Endometrial microvascular endothelial cells (primary cell): ENCODE data around the gene CHRNA10.

GRCh38 chr11:2899373-2900014 is 2.6 kb upstream of the SLC22A18 start:
- RAMPAGE, long total RNA: no peak

DNA sequence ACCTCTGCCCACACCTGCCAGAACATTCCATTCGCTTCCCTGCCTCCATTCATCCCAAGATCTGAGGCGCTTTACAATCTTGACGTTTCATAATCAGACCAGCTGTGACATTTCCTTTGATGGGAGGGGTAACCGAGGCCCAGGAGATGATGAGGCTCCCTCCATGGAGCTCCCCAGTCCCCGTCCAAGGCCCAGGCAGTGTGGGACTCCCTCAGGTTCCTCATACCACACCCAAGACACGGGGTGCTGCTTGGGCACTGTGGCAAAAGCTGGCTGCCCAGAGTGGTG is 9.8 kb downstream of the SLC22A18 start:
- RAMPAGE, long total RNA: no peak

GRCh38 chr11:2912361-2913070 is 10.4 kb downstream of the SLC22A18 start:
- RAMPAGE, long total RNA: no peak

DNA sequence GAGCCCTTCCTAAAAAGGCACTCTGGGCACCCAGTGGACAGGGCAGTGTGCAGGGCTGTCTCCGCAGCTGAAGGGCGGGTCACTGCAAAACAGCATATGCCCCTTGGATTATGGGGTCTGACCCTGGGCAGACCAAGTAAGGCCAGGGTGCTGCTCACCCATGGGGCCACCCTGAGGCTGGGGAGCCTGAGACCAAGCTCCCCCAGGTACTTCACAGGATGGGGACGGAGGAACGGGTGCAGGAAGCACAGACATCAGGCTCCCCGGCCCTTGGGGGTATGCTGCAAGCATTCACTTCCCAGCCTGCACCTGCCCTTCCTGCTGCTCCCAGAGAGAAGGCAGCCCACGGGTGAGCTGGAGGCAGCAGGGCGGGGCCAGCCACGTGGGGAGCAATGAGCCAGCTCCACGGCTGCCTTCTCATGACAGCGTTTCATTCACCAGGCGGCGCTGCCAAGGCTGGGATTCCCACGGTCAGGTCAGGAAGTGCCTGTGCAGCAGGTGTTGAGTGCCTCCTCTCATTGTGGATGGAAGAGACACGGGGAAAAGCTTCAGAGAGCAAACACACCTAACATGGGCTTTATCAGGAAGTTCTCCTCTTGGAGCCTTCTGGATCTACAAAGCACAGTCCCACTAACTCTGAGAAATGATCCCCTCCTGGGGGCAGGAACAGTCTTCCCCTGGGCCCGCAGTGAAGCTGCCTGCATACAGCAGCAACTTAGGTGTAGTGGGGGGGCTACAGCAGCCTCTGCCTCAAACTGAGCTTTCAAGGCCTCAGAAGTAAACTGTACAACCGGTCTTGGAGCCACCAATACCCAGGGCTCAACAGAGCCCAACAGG is 14.5 kb upstream of the PHLDA2 start:
- RAMPAGE, long total RNA: no peak

GRCh38 chr11:2944452-2945318 is 15.5 kb upstream of the PHLDA2 start:
- RAMPAGE, long total RNA: no peak

DNA sequence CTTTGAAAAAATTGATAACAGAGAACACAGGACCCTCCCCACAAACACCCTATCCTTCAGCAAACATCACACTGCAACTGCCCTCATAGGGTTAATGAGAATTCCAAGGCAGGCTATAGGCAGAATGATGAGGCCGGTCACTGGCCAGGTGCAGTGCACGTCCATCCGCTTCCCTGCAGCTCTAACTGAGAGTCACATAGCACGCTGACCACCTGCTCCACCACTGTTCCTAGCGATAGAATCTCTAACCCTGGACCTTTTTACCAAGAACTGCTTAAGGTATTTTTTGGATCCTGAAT is 29.8 kb upstream of the NAP1L4 start:
- RAMPAGE, long total RNA: no peak

GRCh38 chr11:3049648-3050378 is 7.4 kb downstream of the CARS1 start:
- RAMPAGE, long total RNA: no peak

DNA sequence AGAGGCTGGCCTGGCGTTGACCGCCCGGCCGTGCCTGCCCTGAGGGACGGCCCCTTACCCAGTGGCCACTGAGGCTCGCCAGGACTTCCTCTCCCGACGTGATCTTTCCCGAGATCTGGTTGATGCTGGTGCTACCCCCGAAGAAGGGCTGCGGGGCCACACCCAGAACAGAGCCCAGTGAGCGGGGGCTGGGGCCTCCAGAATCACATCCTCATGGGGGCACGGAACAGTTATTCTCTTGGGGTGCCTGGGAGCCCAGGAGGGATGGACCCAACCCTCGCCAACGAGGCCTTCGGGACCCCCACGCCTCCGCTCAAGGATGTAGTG is 36.4 kb upstream of the CARS1 start:
- RAMPAGE, long total RNA: no peak

DNA sequence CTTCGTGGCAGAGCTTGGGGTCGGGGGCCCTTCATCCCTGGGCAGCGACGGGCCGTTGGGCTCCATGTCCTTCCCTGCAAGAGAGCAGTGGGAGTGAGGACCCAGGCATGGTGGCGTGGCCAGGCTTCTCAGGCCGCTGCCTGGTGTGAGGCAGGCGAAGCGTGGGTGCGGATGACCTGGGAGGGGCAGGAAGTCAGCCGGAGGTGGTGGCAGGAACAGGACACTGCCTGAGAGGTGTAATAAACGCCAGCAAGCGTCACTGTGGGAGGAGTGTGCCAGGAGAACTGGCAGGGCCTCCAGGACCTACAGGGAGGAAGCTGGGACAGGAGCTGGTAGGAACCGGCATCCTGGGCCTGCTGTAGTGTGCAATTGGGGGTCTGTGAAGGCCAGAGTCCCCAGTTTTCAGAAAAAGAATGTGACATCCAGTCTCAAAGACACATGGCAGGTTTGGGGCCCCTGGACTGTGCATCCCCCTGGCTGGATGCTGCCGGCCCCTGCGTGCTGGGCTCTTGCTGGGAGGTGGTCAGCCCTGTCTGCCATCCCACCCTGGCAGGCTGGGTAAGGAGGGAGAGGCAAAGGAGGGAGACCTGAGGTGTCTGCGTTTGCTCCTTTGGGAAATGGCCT is 38.5 kb downstream of the OSBPL5 start:
- RAMPAGE, long total RNA: start-site peak on the minus strand centred at position 149 of the sequence, 65 bp wide, 19 and 25 reads in 2 replicates

DNA sequence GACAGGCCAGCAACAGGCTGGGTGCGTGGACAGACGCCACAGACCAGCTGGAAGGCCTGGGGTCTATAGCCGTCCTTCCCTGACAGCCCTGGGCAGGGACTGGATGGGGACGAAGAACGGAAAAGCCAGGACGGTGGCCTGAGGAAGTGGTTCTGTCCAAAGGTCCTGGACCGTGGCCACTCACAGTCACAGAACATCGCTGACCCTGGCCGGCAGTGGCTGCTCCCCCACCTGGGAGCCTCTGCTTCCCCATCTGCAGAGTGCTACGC is 37.8 kb downstream of the OSBPL5 start:
- RAMPAGE, long total RNA: no peak

- RAMPAGE, long total RNA: no peak
Observed at GRCh38 chr11:3159888-3161051, 4.8 kb downstream of the OSBPL5 start.

- RAMPAGE, long total RNA: no peak
Observed at GRCh38 chr11:3580776-3581503, 60.9 kb downstream of the ART5 start.

GRCh38 chr11:3671160-3671535 is at the start of gene CHRNA10:
TSS of gene CHRNA10 (minus strand) at chr11:3671384.
- RAMPAGE, long total RNA: no peak

GRCh38 chr11:3750632-3750831 is 46.8 kb downstream of the NUP98 start:
- RAMPAGE, long total RNA: no peak

DNA sequence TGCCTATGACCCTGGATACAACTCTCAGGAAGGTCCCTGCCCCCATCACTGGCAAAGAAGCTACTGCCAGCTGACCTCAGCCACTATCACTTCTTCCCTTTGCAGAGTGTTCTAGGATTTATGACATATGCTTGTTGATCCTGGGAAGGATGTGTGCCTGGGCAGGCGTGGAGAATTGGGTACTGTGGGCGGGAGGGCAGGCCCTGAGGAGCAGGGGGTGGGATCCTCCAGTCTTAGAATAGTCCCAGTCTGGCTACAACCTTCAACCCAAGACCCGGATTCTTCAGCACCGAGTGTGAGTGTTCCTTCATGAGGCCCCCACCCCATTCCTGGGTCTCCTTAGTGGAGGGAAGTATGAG is 7.6 kb downstream of the PGAP2 start:
- RAMPAGE, long total RNA: no peak

- RAMPAGE, long total RNA: no peak
Observed at GRCh38 chr11:3825675-3826397, 14.9 kb downstream of the RHOG start.

GRCh38 chr11:3974995-3975763 is 119.4 kb upstream of the RRM1 start:
- RAMPAGE, long total RNA: no peak

DNA sequence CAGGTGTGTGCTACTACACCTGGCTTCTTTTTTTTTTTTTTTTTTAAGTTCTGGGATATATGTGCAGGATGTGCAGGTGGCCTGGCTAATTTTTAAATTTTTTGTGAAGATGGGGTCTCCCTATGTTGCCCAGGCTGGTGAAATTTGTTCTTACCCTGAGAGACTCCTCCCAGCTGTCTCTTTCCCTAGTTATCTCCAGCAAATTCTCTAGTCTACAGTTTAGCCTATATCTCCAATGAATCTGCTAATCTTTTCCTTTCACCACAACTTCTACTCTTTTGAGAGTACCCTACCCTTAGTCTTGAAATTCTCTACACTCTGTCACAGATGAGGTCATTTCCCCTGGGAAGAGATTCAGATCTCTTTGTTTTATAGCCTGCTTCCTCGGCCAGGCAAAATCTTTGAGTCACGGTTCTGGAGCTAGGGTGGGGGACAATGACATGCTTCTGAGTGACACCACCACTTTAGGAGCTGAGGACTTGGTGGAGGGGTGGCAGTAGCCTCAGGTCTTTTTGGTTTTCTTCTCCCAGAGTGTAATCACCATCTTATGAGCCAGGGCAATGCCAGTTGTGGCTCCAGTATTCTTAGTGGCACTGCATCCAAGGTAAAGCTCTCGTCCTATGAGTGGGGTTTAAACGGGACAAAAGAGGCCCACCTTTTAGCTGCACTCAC is 98.7 kb upstream of the RRM1 start:
- RAMPAGE, long total RNA: no peak

DNA sequence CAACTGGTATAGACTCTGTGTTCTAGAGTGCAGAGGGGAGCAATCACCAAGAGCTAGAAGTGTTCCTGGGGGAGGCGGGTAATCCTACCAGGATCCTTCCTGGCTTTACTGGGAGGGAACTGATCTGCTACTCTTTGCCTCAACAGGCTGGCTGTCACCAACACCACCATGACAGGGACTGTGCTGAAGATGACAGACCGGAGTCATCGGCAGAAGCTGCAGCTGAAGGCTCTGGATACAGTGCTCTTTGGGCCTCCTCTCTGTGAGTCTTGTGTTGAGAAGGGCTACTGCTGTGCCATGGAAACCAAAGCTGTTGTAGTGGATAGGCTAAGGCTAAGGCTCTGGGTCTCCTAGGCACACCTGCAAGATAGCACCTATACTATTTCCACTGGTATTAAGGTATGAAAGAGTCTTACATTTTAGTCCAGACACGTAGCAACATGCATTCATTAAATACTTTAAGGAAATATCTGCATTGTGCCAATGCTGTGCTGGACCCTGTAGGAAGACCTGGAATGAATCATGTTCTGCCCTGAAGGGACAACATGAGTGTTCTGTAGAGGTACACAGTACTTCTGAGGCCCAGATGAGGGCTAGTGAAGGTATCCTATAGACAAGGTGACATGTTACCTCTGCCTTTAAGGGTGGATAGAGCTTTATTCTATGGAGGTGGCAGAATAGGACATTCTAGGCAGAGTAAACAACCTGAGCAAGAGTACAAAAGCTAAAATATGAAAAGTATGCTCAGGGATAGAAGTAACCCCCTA is 35.3 kb upstream of the RRM1 start:
- RAMPAGE, long total RNA: no peak

GRCh38 chr11:4069802-4070309 is 24.7 kb upstream of the RRM1 start:
- RAMPAGE, long total RNA: no peak